ENCODE data around the gene CR2.

GRCh38 chr1:207029771-207030400 is 2.7 kb downstream of the C1orf116 start:
- PRO-cap, 3 experiments, result no peak in any of the 3 experiments
- RAMPAGE, long total RNA, result no peak
- RRBS, 2 experiments, result no CpG with 5 or more reads among the region's 4 CpGs

DNA sequence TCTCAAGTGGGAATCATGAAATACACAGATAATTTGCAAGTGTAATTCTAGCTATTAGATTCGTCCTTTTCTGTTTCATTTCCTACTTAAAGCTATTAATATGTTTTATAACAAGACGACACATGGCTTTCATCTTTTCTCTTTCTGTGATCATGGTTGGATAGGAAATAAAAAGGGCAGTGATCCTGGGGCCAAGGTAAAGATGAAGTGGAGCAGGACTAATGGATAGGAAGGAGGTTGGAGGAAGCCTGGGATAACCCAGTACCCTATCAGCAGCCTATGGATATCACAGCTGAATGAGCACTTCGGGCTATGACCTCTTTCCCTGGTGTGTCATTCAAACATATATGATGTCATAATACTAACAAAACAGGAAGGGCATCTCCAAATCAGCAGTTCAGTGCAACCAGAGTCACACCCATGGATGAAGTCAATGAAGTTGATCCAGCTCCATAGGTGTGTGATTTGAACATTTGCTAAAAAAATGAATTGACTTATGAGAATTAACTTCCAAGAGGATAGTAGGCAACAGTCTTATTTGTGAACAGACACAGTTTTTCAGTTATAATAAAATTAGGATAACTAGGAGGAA is 1.6 kb upstream of the C1orf116 start:
- PRO-cap, 3 experiments, result no peak in any of the 3 experiments
- RAMPAGE, long total RNA, result no peak
- RRBS, 2 experiments, result no CpG with 5 or more reads among the region's 3 CpGs

DNA sequence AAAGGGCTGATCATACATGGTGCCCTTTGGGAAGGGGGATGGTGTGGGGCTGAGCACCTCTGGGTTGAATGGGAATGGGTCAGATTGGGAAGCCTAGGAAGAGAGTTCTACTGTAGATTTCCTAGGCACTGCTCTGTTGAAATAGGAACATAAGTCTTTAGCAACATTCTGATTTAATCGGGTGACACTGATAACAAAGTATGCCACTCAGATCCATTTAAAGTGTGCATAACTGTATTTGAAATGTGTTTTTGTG is 11.2 kb upstream of the C4BPB start:
- PRO-cap, 3 experiments, result no peak in any of the 3 experiments
- RAMPAGE, long total RNA, result no peak
- RRBS, 2 experiments, result no CpG with 5 or more reads among the region's 1 CpG

DNA sequence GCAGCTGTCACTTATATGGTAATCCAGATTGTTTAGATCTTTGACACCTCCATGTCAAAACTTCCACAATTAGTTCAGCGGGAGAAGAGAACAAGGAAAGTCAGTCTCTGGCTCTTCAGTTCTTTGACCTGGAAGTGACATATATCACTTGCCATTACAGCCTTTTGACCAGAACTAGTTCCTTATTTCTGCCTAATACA is 68.2 kb downstream of the C4BPA start:
- PRO-cap, 3 experiments, result no peak in any of the 3 experiments
- RAMPAGE, long total RNA, result no peak
- RRBS, 2 experiments, result no CpG with 5 or more reads among the region's 1 CpG

- PRO-cap, 3 experiments, result no peak in any of the 3 experiments
- RAMPAGE, long total RNA, result no peak
- RRBS, 2 experiments, result no CpG with 5 or more reads among the region's 3 CpGs
Measured at GRCh38 chr1:207298118-207298560, 23.3 kb upstream of the CD55 start.

DNA sequence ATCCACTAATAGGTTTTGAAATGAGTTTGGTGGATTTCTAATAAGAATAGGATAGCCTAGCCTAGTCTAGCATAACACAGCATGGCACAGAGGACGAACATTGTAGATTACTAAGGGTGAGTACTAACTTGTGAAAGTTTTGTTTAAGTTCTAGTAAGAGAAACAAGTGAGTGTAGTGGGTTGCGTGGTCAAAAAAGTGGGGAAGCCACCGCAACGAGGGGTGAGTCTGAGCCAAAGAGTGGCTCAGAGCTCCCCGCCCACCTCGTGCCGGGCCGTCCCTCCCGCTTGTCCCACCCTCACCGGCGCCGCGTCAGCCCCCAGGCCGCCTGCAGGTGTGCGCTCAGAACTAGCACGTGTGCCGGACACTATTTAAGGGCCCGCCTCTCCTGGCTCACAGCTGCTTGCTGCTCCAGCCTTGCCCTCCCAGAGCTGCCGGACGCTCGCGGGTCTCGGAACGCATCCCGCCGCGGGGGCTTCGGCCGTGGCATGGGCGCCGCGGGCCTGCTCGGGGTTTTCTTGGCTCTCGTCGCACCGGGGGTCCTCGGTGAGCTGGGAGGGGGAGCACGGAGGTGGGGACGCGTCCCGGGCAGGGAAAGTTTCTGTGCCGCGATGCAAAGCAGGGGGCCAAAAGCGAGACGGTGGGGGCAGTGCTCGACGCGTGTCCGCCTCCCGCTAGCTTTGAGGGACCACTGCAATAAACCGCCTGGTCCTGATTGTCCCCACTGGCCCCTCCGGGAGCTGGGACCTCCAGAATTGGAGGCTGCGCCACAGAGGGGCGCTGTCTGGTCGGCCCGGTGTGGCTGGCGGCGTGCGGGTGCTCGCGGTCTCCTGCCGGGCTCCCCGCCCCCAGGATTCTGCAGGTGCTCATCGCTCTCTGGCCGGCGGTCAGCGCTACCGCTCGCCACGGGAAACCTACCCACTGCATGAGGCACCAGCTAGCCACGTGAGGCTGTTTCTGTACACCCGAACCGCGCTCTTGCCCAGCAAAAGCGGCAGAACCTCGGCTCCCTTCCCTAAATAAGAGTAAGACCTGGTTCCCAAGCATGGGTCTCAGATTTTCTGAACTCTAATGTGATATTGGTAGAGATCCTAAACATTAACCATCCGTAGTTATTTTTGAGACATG is at the start of gene CR2:
CR2 (plus strand) TSS at position 396 of the 1,126 bp plus-strand sequence.
- PRO-cap, 3 experiments, result no peak in any of the 3 experiments
- RAMPAGE, long total RNA, result no peak
- RRBS, 2 experiments, result 2 to 3% methylated on average over 41 of the region's 77 CpGs

GRCh38 chr1:207797298-207798464 is 45.8 kb downstream of the CD46 start:
- PRO-cap, 3 experiments, result no peak in any of the 3 experiments
- RAMPAGE, long total RNA, result no peak
- RRBS, 2 experiments, result no CpG with 5 or more reads among the region's 11 CpGs

DNA sequence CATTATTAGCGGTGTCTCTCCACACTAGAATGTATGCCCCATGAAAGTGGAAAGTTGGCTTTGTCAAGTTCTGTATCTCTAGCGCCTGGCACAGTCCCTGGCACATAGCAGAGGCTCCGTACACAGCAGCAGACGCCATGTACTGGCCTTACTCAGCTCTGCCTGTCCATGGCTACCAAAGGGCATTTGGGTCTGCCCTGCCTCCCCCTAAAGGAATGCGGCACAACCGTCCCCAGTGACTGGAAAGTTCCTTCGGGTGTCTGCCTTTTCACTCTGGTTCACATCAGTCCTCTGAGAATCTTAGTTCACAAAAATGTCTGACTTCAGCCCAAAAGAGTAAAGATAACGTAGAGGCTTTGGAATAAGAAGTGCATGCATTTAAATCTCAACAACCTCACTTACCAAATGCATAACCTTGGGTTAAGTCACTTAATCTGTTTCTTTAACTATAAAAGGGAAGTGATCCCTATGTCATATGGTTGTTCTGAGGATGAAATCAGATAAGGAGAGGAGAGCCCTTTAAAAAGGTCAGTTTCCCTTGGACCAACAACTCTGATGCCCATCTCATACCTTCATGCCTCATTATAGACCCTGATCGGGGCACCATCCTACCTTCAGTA is 61.1 kb downstream of the CD46 start:
- PRO-cap, 3 experiments, result peak in 1 of 3 experiments; most common plus-strand start position 531 of the sequence (in 1); most common minus-strand start position 406 of the sequence (in 1)
- RAMPAGE, long total RNA, result no peak
- RRBS, 2 experiments, result no CpG with 5 or more reads among the region's 9 CpGs

GRCh38 chr1:207823498-207823817 is 71.6 kb downstream of the CD46 start:
- PRO-cap, 3 experiments, result no peak in any of the 3 experiments
- RAMPAGE, long total RNA, result no peak
- RRBS, 2 experiments, result no CpG with 5 or more reads among the region's 15 CpGs

DNA sequence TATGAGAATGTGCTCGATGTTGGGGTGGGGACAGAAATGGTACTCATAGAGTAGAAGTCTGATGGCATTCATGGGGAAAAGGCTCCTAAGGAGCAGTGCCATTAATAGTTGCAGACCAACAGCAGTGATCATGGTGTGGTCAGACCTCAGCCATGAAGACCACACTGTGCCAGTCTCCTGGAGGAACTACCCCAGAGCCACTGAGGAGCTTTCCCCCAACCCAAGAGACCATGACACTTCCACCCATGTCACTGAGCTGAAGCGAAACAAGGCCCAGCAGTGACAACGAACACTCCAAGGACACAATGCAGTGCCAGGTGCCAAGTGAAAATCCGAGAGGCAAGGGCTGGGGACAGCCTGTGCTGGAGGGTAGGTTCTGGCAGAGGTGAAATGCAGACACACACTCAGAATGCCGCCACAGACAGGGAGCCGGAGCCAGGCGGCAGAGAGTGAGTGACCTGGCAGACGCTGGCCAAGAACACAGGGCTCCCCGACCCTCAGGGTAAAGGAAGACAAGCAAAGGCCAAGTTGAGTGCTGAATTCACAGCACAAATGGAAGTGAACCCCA is 78.8 kb downstream of the CD46 start:
- PRO-cap, 3 experiments, result peak in 2 of 3 experiments; most common plus-strand start position 418 of the sequence (in 2)
- RAMPAGE, long total RNA, result no peak
- RRBS, 2 experiments, result no CpG with 5 or more reads among the region's 9 CpGs

DNA sequence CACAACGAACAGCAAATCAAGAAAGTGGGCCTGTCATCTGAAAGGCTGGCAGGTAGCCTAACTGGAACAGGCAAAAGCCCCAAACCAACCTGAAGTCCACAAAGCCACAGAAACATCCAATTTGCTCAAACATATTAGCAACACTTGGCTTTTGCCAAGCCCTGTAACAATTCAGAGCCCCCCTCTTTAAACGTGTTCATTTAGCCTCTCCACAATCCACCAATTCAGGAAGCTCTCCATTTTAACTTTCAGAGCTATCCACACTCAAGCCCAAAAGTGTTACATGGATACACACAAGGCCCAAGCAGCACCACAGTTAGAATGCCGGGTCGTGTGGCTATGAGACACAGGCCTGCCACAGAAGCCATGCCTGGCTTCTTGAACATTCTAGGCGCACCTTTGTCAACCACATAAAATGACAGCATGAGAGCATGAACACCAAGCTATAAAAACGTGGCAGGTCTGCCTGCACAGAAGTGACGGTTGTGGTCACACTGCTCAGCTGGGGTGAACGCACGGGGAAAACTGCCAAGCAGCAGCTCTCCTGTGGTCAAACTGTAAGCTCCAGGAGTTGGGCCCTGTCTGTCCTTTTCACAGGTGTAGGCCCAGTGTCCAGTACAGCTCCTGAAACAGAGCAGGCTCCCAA is 49.3 kb downstream of the CD34 start:
- PRO-cap, 3 experiments, result no peak in any of the 3 experiments
- RAMPAGE, long total RNA, result no peak
- RRBS, 2 experiments, result no CpG with 5 or more reads among the region's 9 CpGs

- PRO-cap, 3 experiments, result no peak in any of the 3 experiments
- RAMPAGE, long total RNA, result no peak
- RRBS, 2 experiments, result no CpG with 5 or more reads among the region's 6 CpGs
Measured at GRCh38 chr1:207882787-207883464, 28.0 kb downstream of the CD34 start.

- PRO-cap, 3 experiments, result no peak in any of the 3 experiments
- RAMPAGE, long total RNA, result no peak
- RRBS, 2 experiments, result no CpG with 5 or more reads among the region's 10 CpGs
Measured at GRCh38 chr1:207938008-207938566, 27.2 kb upstream of the CD34 start.

GRCh38 chr1:207958807-207960207 is 48.4 kb upstream of the CD34 start:
- PRO-cap, 3 experiments, result peak in 2 of 3 experiments; most common plus-strand start chr1:207959290 (in 1); most common minus-strand start chr1:207959206 (in 1)
- RAMPAGE, long total RNA, result no peak
- RRBS, 2 experiments, result 4% methylated on average over 42 of the region's 98 CpGs

- PRO-cap, 3 experiments, result no peak in any of the 3 experiments
- RAMPAGE, long total RNA, result no peak
- RRBS, 2 experiments, result no CpG with 5 or more reads among the region's 10 CpGs
Measured at GRCh38 chr1:208051055-208051583, 140.2 kb upstream of the CD34 start.

DNA sequence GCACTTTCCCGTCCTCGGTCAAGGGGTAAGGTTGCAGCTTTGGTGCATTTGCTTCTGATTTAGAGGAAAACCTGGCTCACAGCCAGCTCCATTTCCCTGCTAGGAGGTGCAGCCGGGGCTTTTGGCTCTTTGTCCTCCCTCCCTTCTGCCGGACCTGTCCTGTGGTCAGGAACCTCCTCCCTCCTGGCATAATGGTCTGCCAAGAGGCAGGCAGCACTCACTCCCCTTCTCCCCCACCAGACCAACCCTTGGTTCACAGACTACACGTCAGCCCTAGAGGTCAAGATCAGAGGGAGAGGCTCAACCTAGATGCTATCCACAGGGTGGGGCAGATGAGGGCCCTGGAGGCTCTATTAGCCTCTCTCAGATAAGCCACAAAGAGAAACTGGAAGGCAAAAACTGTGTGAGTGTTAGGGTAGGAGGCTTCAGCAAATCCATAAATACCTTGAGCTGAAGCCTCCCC is 64.9 kb downstream of the PLXNA2 start:
- PRO-cap, 3 experiments, result no peak in any of the 3 experiments
- RAMPAGE, long total RNA, result no peak
- RRBS, 2 experiments, result 17 to 53% methylated on average over 1 to 2 of the region's 5 CpGs

GRCh38 chr1:208219286-208220277 is 24.6 kb downstream of the PLXNA2 start:
- PRO-cap, 3 experiments, result peak in 2 of 3 experiments; most common plus-strand start chr1:208219835 (in 1); most common minus-strand start chr1:208219748 (in 2)
- RAMPAGE, long total RNA, result no peak
- RRBS, 2 experiments, result 6 to 26% methylated on average over 4 to 5 of the region's 20 CpGs

- PRO-cap, 3 experiments, result peak in 1 of 3 experiments; most common plus-strand start chr1:208239339 (in 1); most common minus-strand start chr1:208239096 (in 1)
- RAMPAGE, long total RNA, result no peak
- RRBS, 2 experiments, result no CpG with 5 or more reads among the region's 8 CpGs
Measured at GRCh38 chr1:208238853-208239440, 5.2 kb downstream of the PLXNA2 start.

DNA sequence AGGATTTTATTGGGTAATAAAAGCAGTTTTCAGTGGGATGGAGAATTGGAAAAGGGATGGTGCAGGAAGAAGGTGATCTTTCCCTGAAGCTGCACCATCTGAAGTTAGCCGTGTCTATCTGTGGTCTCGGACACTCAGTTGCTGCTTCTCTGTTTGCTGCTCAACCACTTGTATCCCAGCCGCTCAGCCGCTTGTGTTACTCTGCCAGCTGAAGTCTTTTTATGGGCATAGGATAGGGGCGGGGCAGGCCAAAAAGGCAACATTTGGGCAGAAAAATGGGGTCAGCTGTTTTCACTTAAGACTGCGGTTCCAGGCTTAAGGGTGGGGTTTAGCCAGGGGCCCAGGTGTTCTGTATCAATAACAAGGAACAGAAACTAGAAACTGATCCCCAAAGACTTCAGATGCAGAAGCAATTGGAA is 450.4 kb upstream of the CAMK1G start:
- PRO-cap, 3 experiments, result no peak in any of the 3 experiments
- RAMPAGE, long total RNA, result no peak
- RRBS, 2 experiments, result no CpG with 5 or more reads among the region's 6 CpGs

GRCh38 chr1:209747592-209748308 is 8.1 kb upstream of the TRAF3IP3 start:
- PRO-cap, 3 experiments, result no peak in any of the 3 experiments
- RAMPAGE, long total RNA, result no peak
- RRBS, 2 experiments, result 18 to 20% methylated on average over 5 of the region's 37 CpGs

All from skeletal muscle tissue (tissue), 7 donors.